Cardiac atrium fibroblast (primary cell): ENCODE measurements around a stretch of chrX.

GRCh38 chrX:37905348-37906351, 58.3 kb upstream of the DYNLT3 start:
- RAMPAGE, long total RNA, result no peak

GRCh38 chrX:38282258-38282941, 44.9 kb downstream of the RPGR start:
- RAMPAGE, long total RNA, result no peak

GRCh38 chrX:38356614-38356946, 4.2 kb downstream of the OTC start:
- RAMPAGE, long total RNA, result no peak

DNA sequence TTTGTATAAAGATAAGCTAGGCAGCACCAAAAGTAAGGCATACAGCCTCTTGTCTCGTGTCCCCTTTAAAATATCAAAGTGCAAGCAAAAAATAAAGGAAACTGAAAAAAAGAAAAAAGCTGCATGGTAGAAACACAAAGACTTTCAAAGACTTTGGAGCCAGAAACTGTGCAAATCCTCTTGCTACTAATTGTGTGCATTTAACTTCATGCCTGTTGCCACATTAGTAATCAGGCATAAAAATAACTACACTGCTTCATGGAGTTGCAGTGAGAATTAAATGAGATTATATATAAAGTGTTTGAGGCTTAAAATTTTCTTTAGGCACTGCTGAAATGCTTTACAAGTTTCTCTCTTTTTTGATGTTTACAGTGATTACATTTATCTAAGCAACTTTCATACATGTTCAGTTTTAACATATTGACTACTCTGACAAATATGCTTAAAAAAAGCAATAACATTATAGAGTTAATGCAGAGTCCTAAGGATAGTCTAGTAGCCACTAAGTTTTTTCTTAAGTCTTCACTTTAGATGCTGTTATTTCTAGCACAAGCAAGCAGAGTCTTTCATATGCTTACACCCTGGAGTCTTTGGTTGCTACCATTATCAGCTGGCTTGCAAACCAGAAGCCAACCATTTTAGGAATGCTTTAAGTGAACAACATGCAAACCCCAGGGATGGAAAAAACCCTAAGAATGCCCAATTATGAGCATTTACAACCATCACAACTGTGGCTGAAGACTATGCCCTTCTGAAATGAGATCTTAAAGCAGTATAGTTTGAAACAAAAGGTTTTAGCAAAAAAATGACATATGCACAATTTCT, 6.4 kb downstream of the MID1IP1 start:
- RAMPAGE, long total RNA, result no peak

- RAMPAGE, long total RNA, result no peak
Measured at GRCh38 chrX:38816094-38816694, 14.9 kb downstream of the MID1IP1 start.

DNA sequence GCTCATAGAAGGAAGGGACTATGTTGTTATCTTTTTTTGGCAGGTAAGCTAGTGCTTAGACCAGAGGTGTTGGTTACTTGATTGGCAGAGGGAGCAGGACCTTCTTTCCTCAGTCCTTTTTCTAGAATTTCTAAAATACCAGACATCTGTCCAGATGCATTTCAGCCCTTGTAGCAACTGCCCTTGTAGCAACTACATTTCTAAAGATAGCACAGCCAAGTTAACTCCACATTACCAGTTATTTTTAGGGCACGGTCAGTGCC, 62.8 kb downstream of the MID1IP1 start:
- RAMPAGE, long total RNA, result no peak

DNA sequence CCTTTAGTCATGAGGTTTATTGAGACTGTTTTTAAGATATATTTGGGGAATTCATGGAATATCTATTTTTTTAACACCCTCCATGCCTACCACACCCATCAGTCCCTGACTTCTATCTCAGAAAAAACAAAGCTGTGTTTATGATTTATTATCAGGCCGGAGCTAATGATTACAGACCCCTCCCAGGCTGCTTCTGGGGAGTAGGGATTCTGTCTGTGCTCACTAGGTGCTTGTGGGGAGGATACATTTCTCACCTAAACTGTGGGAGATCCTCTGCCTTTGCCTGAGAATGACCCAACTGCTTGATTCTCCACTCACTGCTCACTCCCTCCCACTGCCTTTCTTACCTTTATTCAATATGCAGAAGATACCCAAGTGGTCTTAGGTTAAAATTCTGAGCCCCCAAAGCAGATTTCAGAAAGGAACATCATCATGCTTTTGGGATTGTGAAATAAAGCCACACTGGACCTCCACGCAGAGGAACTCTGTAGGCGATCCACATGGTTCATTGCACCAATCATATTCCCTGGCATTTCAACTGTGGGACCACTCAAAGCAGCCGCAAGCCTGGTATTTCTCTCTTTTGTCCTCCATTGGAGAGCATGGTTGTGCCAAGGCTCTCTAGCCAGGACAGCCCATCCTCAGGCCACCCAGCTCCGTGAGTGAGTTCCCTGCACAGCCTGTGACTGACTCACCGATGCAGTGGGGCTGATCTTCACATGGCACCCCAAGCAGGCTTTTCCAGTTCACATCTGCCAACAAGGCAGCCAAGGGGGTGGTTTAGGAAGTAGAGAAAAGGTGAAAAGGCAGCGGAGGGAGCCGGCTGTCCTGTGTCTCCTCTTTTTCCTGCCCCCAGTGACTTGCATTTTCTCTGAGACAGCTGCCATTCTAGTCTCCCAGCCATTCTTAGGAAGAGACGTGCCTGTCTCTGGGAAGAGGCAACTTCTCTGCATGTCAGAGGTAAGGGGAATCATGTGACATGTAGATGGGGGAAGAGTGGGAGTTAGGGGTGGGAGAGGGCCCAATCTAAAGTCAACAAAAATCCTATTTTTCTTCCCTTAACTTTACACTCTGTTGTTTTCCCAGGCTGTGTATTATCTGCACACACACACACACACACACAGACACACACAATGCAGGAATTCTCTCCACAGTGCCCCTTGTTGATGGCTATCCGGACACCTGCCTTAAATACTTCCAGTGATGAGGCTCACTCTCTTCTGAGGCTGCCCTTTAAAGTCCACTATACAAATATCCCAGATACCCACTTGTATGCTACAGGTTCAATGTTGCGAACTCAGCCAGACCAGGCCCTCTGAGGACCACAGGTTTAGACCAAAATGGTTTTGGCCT, 69.1 kb downstream of the MID1IP1 start:
- RAMPAGE, long total RNA, result no peak

- RAMPAGE, long total RNA, result no peak
Measured at GRCh38 chrX:39476441-39476874, 621.3 kb downstream of the BCOR start.

- RAMPAGE, long total RNA, result no peak
Measured at GRCh38 chrX:39730798-39731333, 366.9 kb downstream of the BCOR start.

GRCh38 chrX:39866129-39866927, 231.4 kb downstream of the BCOR start:
- RAMPAGE, long total RNA, result no peak

DNA sequence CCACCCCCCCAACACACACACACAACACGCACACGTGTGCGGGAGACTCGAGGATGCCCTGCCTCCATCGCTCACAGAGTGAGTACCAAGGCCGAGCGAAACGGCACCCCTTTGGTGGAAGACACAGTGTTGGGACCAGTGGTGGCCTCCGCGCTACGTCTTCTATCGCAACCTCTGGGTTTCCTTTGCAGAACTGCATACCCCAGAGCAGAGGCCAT, 85.1 kb downstream of the BCOR start:
- RAMPAGE, long total RNA, result no peak

GRCh38 chrX:40087629-40088467, 9.9 kb downstream of the BCOR start:
- RAMPAGE, long total RNA, result no peak

DNA sequence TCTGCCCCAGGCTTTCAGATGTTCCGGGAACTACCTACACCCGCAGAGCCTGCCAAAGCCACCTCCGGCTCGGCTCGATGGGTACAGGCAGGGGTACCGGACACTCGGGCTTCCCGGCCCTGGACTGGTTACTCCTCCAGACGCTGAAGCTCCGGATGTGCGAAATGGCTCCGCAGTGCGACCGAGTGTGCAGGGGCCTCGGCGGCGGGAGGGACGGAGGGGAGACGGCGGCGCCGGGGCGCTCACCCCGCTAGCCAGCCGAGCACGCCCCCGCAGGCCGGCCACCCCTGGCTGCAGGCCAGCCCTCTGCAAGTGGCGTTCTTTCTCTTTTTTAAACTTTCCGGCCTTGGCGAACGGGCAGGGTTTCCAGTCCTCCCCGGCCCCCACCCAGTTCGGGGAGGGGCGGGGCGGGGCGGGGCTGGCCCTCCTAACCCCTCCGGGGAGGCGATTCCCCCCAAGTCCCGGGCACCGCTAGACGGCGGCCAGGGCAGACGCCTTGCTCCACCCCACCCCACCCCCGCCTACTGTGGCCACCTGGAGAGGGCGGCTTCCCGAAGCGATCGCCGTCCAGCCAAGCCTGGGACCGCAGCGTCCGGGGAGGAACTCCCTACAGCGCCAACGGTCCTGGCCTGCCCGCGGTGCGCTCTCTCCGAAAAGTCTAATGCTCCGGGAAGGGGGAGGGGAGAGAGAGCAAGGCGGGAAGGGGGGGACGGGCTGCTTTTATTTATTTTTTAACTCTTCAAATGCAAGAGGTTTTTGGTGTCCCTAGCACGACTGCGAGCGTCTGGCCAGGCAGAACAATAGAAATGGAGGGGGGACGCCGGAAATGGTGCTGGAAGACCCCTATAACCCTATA, 7.5 kb downstream of the BCOR start:
- RAMPAGE, long total RNA, result no peak

DNA sequence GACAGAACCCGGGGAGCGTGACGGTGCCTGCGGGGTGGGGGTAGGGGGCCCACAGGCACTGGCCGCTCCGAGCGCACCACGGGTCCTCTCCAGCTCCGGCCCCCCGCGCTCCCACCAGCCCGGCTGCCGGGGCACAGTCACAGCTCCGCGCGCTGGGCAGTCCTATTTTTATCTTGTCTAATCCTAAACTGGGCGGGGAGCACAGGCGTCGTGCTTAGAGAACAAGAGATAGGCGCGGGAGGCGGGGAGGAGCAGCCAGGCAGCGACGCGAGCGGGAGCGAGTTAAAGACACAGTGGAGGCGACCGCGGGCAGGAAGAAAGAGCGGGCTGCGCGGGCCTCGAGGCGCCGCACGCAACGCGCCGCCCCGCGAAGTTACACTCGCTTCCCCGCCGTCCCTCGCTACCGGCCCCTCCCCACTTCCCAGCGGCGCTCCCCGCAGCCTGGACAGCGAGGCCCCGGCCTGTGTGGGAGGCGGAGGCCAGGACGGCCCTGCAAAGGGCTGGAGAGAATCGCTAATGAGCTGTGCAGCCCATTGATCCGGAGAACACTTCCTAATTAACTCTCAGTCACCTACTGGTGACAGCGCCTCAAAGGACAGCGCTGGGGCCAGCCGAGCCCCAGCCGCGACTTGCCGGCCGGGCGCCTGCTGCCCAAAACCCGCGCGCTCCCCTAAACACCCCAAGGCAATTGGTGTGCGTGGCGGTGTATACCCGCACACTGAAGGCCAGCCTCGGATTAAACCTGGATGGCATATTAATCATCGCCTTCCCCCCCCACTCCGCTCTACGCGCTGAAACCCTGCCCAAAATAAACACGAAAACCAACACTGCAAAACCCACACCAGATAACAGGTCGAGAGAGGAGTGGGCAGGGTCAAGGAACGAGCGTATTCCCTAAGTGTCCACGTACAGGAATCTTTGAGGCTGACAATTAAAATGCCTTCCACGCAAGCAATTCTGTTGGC, 3.1 kb downstream of the BCOR start:
- RAMPAGE, long total RNA, result no peak

DNA sequence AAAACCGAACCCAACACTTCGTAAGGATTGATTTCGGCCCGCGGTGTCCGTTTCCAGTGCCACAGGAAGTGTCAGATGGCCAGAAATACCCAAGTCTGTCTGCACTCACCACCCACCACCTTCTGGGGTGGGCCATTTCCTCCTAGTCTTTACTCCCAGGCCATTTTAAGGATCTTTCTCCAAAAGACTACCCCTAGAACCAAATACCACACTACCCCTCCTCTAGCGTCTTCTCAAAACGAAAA, 2.5 kb downstream of the BCOR start:
- RAMPAGE, long total RNA, result no peak

DNA sequence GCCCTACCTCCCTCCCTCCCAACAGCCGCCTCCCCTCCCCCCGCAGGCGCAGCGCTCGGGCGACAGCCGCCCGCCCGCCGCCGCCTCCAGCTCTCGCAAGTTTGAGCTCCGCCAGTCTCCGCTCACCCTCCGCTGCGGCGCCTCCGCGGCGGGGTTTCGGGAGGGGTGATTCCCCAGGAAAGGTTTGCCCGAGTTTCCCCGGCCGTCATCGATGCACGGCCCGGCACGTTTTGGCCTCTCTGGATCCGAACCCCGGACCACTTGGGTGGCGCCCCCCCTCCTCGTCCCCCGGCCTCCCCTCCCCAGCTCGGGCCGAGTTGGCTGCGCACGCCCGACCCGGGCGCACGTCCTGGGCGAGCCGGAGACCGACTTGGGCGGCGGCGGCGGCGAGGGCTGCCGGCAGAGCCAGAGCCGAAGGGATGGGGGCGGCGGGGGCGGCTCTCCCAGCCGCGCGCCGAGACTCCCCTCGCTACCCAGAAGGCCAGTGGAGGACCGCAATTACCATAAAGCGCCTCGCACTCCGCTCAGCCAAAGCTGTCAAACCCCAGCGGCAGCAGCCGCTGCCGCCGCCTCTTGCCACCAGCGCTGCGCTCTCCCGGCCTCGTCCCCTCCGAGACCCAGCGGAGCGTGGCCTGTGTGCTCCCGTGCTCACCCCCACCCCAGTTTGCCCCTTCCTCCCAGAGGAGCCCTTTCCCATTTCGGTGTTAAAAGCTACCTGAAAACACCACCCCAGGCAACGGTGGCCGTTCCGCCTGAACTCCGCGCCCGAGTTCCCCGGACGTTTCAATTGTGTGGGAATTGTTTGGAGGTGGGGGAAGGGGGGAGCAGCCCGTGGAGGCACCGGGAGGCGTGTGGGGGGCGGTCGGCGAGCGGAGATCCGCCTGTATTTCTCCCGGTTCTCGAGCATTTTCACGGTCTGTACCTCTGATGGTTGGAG, 560 bp upstream of the BCOR start:
- RAMPAGE, long total RNA, result no peak

DNA sequence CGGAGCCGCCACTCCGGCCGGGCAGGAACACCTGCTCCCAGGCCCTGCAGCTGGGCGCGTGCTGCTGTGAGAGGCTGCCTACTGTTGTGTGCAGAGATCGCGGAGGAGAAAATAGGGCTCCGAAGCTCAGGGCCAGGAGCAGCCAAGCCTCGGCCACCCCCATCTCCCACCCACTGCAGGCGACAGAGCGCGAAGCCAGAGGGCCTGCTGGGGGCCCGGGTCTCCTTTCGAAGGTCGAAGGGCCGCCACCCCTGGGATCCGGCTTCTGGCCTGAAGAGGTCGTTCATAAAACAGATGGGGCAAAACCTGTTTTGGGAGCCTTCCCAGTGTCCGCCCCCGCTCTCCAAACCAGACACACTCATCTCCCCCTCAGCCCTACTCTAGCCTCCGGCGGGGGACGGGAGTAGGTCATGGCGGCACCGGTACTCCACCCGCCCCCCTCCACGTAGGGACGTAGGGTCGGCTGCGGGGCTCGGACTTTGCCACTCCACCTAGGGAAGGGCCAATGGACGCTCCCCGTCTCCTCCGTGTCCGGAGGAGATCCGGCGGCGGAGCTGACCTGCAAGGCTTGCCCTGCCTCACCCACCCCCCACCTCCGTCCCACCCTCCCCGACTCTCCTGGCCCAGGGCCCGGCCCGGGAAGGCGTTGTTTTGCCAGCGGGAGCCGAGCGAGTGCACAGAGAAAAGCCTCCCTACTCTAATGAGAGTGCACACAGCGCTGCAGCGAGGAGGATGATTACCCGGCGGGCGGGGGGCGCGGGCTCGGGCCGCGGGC, 8.0 kb upstream of the BCOR start:
- RAMPAGE, long total RNA, result no peak

GRCh38 chrX:40106940-40107742, 9.4 kb upstream of the BCOR start:
- RAMPAGE, long total RNA, result no peak

DNA sequence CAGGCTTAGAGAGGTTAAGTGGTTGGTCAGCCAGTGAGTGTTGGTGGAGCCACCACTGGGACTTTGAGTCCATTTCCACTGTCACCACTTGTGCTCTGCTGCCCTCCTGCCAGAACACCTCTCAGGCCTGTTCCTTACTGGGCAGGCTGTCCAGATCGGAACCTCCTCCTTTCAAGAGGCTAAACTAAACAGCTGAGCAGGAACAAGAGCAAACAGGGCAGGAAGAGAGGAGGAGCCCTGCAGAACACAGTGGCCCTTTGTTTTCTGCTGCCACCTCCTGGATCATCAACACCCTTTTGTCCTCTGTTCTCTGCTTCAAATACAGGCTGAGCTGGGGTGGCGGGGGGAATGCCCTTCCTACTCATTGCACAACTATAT, 112.5 kb upstream of the ATP6AP2 start:
- RAMPAGE, long total RNA, result no peak

GRCh38 chrX:41095281-41096076, 10.2 kb downstream of the USP9X start:
- RAMPAGE, long total RNA, result no peak